ENCODE results near the genes MDFI, PRICKLE4, USP49 and BYSL.

DNA sequence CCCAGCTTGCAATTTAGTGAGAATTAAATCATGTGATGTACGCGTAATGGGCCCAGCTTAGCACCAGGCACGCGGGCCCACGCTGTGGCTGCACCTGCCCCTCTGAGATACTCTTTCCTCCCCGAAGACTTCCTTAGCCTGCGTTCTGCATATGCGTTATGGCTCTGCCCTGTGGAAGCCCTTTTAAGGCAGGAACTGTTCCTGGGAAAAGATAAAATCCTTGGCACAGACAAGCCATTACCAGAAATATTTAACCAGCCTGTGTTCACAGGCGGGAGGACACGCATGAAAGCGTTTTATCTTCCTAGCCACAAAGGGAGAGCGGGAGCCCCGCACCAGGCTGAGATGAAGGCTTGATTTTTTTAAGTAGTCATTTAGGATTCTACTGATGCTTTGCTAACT is 311.0 kb downstream of the LRFN2 start:
- RRBS, result no CpG with 5 or more reads among the region's 13 CpGs

DNA sequence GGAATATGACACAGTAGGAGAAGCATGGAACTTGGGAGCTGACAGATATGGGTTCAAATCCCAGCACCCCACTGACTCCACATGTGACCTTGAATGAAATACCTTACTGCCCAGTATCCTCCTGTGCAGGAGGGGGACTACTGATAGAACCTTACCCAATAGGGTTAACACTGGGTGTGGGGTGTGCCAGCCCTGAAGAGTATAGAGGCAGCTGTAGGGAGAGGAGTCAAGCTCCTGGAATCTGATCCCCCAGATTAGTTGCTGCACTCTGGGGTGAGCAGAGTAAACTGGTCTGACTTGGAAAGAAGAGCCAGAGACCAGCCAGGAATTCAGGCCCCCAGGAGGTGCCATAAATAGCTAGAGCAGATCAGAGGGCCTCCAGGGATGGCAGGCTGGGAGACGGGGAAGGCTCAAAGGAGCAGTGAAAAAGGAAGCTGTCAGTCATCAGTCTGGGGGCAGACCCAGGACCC is 3.5 kb upstream of the APOBEC2 start:
- RRBS, result no CpG with 5 or more reads among the region's 1 CpG

DNA sequence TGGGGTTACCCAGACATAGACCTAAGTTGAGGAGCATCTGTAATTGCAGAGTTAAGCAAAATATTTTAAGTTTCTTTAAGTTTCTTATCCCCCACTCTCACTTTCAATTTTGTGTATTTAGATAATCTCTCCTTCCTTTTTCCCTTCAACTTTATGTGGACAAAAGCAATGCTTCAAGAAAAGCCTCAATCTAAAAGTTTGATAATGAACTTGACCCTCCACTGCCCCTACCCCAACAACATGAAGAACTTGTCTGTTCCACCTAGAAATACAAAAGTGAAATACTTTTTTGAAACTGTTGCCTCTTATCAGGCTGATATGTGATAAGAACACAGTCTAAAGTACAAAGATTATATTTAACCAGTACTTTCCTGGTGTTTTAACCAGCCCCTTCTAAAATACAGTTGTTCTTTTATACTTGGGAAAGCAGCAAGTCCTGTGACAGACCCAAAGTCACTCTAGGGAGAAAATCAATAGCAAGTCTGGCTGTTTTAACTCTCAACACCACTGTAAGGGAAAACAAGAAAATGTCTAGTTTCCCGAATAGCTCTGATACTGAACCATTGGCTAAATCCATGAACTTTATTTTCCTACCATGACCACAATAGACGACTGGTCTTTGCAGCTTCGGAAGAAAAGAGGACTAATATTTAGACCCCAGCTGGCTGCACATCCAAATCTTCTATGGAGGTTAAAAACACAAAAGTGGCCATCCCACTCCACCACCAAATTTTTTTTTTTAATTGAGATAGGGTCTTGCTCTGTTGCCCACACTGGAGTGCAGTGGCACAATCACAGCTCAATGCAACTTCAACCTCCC is 6.5 kb downstream of the OARD1 start:
- RRBS, result no CpG with 5 or more reads among the region's 3 CpGs

- RRBS, result no CpG with 5 or more reads among the region's 5 CpGs
Observed at GRCh38 chr6:41075159-41075449, 2.3 kb downstream of the NFYA start.

GRCh38 chr6:41091126-41091819 is 18.5 kb downstream of the NFYA start:
- RRBS, result no CpG with 5 or more reads among the region's 3 CpGs

GRCh38 chr6:41443256-41444078 is 102.7 kb upstream of the FOXP4 start:
- RRBS, result no CpG with 5 or more reads among the region's 30 CpGs

DNA sequence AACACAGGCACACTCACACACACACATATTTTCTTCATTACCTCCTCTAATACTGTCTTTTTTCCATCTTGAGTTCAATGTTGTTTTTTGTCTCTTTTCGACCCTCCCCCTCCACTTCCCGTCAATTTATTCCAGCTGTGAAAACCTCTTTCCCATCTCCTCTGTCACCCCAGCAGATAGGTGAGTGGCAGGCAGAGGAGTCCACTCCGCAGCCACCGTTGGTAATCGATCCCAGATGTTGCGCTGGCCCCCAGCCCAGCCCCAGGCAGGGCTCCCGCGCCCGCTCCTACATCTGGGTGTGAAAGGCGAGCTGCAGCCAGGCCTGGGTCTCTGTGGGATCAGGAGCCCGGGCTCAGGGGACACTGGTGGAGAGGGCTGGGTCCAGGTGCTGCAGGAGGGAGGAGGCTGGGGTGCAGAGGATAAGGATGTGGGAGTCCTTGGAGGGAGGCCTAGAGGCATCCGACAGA is 56.7 kb upstream of the FOXP4 start:
- RRBS, result no CpG with 5 or more reads among the region's 12 CpGs

GRCh38 chr6:41638069-41638942 is at the start of gene MDFI:
TSS of gene MDFI (plus strand) at chr6:41638468.
- RRBS, result 19% methylated on average over 46 of the region's 82 CpGs

DNA sequence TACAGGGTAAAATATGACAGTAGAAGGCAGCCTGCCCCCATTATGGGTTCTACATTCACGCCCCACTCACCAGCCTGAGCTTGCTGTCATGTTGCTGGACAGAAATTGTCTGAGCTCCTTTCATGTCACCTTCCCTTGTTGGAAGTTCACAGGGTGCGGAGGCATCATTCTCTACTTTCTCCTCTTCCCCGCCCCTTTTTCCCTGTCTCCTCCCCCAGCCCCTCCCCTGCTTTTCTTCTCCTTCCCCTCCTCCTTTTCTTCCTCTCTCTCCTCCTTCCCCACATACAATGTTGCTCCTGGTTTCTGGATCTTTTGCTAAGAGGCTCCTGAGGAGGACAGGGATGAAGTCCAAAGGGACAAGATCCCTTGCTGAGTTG is 656 bp upstream of the TFEB start:
- RRBS, result no CpG with 5 or more reads among the region's 3 CpGs

DNA sequence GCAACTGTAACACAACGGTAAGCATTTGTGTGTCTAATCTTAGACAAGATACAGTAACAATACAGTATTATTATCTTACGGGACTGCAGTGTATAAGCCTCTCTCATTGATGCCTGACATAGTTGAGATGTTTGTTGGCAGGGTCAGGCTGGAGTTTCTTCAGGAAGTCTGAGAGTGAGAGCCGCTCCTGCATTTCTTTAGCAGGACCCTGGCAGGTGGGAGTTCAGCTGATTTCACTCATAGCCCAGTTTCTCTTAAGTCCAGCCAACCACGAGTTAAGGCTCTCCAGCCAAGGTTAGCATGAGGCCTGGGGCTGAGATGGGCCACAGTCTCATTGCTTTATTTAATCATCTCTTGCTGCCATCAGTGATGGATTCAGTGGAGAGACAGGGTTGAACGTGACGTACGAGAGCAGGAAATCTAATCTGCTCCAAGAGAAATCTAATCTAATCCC is 11.2 kb upstream of the PGC start:
- RRBS, result no CpG with 5 or more reads among the region's 7 CpGs

- RRBS, result 2% methylated on average over 22 of the region's 54 CpGs
Observed at GRCh38 chr6:41780318-41781213, at the start of gene PRICKLE4. TSS of gene PRICKLE4 (plus strand) at chr6:41780782.

DNA sequence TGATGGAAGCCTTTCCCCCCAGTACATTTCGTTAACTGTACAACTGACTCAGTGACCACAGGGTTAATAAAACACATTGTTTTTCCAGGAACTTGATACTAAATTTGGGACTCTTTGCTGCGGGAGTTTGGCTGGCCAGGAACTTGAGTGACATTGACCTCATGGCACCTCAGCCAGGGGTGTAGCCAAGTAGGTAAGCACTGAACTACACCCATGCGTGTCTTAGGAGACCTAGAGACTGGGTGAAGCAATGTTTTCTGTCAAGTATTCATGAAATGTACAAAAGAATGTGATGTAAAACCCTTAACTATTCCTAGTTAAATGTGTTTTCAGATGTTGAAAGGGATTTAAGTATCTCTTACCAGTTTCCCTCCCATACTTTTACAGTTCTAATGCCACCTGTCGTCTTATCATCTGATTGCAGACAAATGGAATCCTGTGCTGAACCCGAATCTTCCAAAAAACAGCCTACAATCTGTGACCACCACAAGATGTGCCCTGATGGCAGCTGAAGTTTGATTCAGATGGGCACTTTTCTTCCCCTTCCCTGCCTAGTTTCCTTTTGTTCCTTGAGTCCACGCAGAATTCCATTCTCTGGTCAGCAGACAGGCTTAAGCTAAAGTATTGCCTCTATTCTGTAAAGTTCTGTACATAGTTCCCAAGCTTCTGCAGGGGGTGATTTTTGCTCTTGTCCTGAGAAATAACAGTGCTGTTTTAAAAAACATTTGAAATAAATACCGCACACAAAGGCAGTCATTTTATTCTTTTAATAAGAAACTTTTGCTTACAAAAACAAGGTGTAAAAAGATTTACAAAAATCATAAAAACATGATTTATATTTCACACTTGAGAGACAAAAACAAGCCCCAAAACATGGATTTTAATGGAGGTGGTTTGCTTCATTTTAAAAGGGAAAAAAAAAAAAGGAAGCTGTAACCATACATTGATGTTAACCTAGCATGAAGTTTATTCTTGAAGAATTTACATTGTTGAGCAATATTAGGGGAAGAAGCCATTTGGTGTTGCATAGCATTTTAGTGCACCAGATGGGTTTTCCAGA is 2.0 kb downstream of the TOMM6 start:
- RRBS, result no CpG with 5 or more reads among the region's 7 CpGs

DNA sequence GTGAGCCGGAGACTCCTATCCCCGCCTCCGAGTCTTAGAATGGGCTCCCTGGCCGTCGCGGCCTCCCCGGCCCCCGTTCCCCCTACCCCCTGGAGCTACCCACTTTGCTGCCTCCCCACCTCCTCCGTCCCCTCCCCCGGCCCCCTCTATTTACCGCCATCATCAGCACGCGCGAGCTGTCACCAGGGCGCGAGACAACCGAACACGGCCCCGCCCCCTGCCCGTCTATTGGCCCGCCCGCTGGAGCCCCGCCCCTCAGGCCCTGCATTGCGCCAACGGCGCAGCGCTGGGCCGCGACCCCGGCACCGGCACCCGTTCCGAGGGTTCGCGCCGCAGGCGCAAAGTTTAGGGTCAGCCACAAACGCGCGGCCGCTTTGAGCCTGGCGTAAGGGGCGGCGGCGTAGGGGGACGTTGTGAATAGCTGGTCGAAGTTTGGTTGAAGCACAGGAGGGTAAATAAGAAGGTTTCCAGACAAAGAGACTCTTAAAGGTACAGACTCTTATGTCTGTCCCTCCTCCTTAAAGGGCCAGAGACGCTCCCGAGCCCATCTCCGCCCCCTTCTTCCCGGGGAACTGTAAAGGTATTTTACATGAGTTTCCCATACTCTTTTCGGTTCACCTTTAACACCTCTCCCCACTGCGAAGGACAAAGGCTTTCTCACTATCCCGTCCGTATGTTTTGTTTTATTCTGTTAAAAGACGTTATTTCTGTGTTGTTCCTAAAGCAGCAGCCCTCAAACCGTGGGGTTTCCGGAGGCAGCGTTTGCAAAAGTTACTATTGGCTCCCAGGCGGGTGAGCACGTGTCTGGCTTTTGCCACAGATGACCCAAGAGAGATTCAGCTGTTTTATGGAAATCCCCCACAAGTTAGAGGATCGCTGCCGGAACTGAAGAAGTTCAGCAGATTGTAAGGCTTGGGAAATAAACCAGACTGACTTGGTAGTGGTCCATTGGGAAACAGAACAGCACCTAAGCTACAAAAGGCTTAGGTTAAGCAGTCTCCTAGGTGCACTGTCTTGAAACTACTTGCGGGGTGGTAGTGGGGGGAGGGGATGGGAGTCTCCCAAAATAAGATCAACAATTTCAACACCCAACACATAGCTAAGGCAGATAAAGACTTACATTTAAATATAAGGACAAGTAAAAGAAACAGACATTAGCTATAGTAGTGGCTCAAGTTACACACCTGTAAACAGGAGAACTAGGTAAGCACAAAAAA is at the start of gene USP49:
USP49 (minus strand) TSS at position 206 of the 1,217 bp plus-strand sequence.
- RRBS, result 1% methylated on average over 10 of the region's 64 CpGs

DNA sequence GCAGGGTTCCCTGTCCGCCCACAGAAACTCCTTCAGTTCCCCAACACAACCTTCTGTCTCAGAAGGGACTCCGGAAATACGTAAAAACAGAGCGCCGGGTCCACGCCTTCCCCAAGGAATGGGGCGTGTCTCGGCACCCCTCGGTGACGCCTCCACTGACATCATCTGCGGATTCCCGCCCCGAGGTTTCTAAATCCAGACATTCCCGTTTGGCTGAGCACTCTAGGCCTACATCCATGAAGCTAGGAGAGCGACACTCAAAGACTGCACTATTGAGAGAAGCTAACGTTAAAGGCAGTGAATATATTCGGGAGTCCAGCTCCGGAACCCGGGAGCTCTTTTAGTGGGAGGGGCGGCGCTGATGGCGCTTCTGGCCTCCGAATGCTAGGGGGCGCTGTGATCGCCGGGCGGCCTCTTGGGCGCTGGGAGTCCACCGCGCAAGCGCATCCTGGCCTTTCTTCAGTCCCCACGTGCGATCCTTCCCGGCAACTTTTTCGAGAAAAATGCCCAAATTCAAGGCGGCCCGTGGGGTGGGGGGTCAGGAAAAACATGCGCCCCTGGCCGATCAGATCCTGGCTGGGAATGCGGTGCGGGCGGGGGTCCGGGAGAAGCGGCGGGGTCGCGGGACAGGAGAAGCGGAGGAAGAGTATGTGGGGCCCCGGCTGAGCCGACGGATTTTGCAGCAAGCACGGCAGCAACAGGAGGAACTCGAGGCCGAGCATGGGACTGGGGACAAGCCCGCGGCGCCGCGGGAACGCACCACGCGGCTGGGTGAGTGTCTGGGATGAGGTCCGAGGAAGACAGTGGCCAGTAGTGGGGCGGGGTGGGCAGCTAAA is at the start of gene BYSL:
BYSL (plus strand) TSS at position 440 of the 836 bp plus-strand sequence.
- RRBS, result 1% methylated on average over 22 of the region's 64 CpGs

DNA sequence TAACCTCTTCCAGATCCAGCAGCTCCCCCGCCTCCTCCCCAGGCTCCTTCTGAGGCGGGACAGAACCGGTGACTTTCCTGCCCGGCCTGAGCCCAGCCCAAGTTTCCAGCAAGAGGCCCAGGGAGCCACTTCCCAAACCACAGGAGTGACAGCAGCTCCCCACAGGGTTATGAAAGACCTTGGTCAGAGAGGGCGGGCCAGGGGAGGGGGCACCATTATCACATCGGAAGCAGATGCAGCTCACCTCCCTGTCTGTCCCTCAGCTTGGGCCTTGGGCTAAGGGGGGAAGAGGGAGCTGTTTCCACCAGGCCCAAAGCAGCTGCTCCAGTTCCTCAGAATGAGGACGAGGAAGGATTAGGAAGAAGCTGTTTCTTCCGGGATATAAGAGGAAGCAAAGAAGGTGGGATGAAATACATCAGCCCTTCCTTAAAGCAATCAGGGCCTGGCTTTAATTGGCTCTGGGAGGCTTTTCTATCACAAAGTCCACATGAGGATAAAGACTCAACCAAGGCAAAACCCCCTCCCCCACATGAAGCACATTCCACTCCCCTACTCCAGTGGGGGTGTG is 2.1 kb downstream of the CCND3 start:
- RRBS, result no CpG with 5 or more reads among the region's 8 CpGs

GRCh38 chr6:42022603-42023034 is 27.7 kb upstream of the TAF8 start:
- RRBS, result no CpG with 5 or more reads among the region's 9 CpGs

- RRBS, result no CpG with 5 or more reads among the region's 23 CpGs
Observed at GRCh38 chr6:42028034-42029046, 22.0 kb upstream of the TAF8 start.

- RRBS, result no CpG with 5 or more reads among the region's 23 CpGs
Observed at GRCh38 chr6:42280065-42280768, 62.6 kb upstream of the MRPS10 start.

GRCh38 chr6:42404397-42404896 is 47.3 kb downstream of the TRERF1 start:
- RRBS, result no CpG with 5 or more reads among the region's 6 CpGs

DNA sequence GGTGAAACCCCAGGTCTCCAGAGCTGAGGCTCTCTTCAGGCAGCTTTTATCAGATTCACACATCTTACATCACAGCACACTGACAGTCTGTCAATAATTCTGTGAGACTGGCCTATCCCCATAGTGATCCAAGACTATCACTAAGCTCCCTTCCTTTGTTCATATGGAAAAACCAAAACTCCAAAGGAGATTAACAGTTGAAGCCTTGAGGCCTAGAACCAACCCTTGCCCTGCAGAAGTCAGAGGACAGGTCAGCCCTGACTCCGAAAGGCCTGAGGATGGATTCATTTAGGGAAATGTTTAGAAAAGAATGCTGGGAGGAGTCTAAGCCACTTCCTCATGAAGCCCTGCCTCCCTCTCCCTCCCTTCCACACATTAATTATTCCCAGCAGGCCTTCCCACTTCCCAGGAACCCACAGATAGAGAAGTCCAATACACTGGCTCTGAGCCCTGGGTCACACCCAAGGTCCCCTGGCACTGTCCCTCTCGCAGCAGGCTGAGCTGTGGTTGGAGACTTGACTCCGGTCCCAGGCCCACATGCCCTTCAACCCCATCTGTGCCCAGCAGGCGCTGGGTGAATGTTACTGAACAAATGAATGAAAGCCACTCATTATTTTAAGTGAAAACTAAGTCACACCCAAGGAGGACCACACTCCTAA is 23.1 kb downstream of the TRERF1 start:
- RRBS, result no CpG with 5 or more reads among the region's 4 CpGs